Umbilical cord (tissue), 2 donors: ENCODE measurements around the gene TLE2.

DNA sequence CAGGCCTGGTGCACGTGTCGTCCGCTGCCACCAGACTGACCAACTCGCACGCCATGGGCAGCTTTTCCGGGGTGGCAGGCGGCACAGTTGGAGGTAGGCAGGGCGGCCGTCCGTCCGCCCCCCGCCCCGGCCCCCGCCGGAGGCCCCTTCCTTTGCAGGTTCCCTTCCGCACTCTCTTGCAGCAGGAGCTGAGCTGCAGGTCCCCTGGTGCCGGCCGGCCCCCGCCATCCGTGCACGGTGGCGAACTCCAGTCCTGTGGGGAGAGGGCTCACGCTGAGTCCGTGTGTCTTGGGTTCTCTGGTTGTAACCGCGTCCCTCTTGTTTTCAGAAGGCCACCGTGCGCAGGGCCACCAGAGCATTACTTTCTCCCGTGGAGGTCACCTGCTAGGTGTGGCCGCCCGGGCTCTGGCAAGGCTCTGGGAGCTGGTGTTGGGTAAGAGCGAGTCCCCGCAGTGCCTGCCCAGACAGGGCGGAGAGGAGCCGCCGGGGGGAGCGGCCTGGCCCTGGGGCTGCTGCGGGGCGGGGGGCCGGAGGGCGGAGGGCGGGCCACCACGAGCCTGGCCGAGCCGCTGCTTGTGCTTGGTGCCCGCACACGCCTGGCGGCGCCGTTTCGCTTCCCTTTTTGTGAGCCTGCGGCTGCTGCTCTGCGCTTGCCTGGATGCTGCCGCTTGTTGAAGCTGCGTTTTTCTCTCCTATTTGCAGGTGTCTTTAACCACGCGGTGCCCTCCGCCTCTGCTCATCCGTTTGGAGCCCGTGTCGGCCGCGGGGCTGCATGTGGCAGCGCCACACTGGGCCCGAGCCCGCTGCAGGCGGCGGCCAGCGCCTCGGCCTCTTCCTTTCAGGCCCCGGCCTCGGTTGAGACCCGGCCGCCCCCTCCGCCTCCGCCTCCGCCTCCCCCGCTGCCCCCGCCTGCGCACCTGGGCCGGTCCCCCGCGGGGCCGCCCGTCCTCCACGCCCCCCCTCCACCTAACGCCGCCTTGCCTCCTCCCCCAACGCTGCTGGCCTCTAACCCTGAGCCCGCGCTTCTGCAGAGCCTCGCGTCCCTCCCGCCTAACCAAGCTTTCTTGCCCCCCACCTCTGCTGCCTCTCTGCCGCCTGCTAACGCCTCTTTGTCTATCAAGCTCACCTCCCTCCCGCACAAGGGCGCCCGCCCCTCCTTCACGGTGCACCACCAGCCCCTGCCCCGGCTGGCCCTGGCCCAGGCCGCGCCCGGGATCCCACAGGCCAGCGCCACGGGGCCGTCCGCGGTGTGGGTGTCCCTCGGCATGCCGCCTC is 8.7 kb downstream of the PLEKHJ1 start:
- RAMPAGE, long total RNA: no peak

- RAMPAGE, long total RNA: no peak
These were observed 5.4 kb upstream of the AMH start for GRCh38 chr19:2243759-2244140.

- RAMPAGE, long total RNA: no peak
These were observed 5.1 kb downstream of the PEAK3 start for GRCh38 chr19:2276646-2277456.

DNA sequence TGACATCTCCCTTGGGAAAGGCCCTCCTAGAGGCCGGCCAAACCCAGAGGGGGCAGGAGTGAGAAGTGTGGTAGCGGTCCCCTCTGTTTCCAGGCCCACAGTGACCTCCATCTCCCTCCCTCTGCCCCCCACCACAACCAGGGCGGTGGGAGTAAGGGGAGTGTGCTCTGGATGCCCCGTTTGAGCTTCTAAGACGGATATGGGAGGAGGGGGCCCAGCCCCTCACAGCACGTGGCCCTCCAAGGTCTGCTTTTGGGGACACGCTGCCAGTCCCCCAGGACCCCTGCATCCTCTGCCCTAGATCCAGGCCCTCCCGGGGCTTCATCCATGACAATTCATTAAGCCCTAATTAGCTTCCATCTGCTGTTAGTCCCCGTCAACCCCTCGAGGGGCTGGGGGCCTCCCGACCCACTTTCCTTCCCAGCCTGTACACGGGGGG is 2.3 kb downstream of the LINGO3 start:
- RAMPAGE, long total RNA: no peak

- RAMPAGE, long total RNA: no peak
These were observed 3.8 kb downstream of the SPPL2B start for GRCh38 chr19:2332251-2332785.

- RAMPAGE, long total RNA: no peak
These were observed 33.1 kb downstream of the TIMM13 start for GRCh38 chr19:2394332-2394734.

DNA sequence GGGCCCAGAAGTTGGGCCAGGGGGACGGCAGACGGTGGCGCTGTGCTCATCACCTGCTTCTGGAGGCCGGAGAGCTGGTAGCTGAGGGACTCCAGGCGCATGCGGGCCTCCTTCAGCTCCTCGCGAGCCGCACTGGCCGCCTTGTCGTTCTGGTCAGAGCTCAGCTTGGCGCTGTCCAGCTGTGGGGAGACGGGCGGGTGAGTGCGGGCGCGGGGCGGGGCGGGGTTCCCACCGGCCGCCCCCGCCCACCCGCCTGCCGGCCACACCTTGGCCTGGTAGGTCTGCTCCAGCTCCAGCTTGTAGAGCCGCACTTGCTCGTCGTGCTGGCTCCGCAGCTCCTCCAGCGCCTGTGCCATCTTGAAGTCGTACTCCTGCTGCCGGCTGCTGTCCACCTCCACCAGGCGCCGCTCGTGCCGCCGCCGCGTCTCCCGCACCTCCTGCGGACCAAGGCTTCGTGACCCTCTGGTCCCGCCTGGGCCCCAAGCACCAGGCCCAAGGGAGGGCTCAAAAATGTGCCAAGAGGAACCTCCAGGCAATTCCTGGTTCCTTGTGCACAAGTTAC is 7.4 kb upstream of the TIMM13 start:
- RAMPAGE, long total RNA: no peak

DNA sequence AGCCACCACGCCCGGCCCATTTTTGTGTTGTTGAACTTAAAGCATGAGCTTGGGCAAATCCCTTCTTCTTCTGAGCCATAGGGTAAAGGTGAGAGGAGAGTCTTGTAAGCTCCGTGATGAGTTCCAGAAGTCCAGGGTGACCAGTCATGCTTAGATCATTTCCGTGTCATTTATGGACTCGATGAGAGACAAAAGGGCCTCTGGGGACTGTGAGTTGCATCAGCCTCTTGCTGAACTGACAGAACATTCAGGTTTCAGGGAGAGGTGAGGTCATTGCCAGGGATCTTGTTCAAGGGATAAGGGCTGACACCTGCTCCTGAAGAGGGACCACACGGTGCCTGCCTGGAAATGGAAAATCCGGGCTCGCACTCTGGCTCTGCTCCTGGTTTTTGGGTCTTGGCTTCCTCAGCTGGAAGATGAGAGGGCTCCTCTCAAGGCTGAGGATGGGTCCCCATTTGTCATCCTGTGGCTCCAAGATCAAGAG is 53.6 kb downstream of the GADD45B start:
- RAMPAGE, long total RNA: no peak

DNA sequence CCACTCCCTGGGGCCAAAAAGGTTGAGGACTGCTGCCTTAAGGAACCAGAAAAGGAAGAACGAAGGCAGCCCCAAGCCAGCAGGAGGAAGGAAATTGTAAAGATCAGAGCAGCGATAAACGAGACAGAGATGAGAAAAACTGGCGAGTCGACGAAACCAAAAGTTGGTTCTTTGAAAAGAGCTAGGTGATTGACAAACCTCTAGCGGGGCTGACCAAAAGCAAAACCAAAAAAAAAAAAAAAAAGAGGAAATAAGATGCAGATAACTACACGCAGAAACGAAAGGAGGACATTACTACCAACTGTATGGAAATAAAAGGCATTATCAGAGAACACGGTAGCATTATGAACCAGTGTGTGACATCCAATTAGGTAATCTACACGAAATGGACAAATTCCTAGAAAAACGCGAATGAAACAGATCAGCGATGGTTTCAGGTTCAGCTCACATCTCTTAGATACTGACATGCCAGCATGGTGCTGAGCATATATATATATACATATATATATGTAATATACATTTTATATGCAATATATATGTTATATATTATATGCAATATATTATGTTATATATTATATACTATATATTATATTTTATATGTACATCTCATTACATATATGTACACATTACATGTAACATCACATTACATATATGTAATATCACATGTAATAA is 77.1 kb downstream of the GADD45B start:
- RAMPAGE, long total RNA: no peak

DNA sequence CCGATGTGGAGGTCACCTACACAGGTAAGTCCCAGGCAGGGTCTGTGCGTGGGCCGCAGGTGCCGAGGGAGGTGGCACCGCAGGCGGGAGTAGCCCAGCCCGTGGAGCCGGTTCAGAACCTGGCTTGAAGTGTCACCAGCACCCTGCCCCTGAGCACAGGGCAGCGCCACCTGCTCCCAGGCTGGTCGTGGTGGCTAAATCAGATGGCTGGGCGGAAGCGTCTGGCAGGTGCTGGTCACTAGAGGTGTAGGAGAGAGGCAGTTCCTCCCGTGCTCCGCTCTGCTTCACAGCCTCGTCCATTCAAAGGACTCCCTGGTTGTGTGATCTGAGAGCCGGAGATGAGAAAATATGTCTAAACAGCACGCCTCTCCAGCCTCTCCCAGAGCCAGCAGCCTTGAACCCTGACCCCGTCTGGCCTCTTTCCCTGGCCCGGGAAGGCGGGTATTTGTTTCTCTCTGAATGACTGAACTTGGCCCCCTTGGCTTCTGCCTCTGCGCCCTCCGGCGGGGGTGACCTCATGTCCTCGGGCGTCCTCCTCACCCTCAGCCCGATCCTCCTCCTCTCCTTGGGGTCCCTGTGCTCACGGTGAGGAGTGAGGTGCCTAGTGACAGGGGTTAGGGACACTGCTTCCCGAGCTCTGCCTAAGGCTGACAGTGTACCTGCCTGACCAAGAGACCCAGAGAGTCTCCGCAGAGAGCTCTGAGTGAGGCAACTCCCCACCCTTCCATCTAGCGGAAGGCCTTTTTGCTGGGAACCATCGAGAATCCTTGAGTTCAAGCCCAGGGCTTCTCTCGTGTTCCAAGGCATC is 5.5 kb downstream of the THOP1 start:
- RAMPAGE, long total RNA: no peak

DNA sequence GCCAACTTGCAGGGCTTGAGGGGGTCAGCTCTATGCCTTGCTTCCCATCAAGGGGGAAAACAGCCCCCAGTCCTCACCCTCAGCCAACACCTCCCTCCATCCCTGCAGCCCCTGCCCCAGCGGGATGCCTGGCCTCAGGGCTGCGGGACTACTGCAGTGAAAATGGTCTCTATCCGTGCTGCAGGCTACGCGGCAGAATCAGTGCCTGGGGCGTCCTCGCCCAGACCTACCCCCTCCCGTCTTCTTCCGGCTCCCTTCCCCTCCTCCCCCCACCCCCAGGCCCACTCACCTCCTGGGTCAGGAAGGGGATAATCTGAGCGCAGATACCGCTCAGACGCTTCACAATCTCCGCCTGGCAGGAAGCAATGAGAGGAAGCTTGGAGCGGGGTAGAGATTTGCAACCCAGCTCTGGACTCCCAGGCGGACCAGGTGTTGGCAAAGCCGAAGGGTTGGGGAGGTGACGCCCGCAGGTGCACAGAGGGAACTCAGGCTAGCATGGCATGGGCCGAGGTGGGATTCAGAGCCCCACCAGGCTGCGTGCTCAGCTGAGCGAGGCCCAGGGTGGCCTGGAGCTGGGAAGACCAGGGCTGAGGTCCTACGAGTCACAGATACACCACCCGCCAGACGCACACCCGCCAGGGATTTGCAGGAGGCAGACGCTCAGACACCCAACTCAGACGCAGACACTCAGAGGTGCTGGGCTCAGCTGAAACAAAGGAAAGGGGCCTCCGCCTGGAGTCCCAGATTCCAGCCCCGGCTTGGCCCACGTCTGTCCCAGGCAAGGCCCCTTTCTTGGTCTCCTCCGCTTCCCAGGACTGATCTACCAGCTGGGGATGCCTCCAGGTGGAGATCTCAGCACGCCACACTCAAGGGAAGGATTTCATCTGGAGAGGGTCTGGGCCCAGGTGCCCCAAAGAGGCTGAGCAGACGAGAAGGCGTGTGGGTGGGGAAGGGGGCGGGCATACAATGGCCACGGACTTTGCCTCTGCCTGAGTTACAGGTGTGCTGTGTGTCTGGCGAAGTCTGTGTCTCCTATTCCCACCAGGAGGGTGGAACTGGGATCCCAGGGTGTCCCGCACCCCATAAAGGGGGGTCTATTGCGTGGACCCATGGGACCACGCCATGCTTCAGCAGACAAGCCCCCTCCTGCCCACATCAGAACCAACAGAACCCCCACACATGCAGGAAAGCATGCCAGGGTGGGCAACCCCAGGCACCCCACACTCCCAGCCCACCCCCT is 3.9 kb downstream of the TLE2 start:
- RAMPAGE, long total RNA: no peak

GRCh38 chr19:3028835-3029488 is at the start of gene TLE2:
TLE2 (minus strand) TSS chr19:3029280.
- RAMPAGE, long total RNA: no peak

DNA sequence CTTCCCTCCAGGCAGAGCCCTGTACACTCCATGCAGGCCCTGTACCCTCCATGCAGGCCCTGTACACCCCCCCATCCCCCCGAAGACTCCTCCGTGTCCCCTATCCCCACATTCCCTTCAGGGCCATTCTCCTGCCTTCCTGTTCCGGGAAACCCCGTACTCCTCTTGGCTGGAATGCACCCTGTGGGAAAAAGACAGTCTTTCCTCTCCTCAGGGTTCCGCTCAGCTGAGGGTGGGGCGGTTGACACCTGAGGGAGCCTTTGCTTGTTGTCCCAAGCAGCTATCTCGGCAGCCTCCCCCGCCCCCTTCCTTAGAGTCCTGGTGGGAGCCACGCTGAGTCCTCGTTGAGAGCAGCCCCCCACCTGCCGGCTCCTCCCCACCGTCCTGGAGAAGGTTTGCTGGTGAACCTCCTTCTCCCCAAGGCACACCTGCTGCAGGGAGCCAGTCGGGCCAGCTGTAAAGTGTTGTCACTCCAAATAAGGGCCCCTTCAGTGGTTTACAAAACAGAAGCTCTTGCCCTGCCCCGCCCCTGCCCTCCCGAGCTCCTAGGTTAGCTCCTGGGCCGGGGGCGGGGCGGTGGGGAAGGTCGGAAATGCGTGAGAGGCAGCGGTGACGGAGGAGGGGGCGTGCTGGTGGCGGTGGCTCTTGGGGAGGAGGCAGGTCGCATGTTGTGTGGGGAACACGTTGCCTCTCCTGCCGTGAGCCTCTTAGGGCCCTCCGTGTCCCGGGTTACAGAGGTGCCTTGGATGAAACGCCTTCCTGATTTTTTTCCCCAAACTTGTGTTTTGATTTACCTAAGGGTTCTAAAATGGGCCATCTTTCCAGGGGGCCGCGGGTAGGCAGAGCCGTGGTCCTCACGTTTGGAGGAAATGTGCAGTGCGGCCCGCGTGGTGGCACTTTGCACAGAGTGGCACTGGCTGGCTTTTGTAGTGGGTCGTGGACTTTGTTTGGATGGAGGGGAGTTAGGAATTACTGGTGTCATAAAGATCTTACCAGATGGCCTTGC is 1.6 kb downstream of the GNA11 start:
- RAMPAGE, long total RNA: no peak

DNA sequence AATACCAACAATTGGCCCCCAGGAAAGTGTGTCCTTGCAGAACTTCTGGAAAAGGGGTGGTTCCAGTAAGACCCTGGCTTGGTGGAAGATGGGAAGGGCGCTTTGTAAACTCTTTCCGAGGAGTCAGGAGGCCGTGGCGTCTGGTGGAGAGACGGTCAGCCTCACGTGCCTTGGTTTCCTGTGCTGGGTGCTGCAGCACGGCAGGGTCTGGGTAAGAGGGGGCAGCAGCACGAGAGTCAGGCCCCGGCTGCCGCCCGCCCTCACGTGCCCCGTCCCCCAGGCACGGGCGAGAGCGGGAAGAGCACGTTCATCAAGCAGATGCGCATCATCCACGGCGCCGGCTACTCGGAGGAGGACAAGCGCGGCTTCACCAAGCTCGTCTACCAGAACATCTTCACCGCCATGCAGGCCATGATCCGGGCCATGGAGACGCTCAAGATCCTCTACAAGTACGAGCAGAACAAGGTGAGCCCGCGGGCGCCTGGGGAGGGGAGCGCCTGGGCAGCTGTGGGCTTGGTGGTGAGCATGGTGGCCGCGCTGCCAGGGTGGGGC is 15.8 kb downstream of the GNA11 start:
- RAMPAGE, long total RNA: no peak

DNA sequence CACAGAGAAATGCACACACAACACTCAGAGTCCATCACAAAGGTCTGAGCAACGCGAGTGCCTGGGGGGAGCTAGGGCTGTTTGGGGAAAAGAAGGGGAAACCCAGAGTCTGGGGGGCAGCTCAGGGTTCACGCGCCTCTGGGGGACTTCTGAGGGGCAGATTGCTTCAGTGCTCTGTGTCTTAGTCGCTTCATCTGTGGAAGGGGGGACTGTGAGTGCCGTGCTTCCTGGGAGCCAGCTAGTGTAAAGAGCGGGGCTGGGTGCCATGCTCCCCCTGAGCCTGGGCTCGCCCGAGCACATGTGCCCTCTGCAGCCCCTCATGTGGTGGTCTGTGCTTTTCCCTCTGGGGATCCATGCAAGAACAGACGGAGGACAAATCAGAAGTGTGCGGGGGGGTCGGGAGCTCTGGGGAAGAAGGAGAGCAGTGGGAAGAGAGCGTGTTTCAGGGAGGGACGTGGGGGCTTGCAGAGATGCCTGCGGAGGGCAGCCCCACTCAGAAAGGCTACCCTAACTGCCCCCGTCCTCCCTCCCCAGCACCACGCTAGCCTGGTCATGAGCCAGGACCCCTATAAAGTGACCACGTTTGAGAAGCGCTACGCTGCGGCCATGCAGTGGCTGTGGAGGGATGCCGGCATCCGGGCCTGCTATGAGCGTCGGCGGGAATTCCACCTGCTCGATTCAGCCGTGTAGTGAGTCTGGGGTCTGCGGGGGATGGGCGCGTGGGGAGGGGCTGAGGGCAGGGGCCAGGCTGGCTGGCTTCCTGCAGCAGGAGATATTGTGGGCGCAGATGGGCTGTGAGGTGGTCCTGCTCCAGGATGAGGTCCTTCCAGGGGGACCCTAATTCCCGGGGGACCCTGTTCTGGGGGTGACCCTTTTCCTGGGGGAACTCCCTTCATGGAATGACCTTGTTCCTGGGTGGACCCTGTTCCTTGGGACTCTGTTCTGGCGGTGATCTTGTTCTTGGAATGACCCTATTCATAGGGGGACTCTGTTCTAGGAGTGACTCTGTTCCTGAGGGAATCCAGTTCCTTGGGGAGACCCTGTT is 14.1 kb downstream of the GNA15 start:
- RAMPAGE, long total RNA: no peak

DNA sequence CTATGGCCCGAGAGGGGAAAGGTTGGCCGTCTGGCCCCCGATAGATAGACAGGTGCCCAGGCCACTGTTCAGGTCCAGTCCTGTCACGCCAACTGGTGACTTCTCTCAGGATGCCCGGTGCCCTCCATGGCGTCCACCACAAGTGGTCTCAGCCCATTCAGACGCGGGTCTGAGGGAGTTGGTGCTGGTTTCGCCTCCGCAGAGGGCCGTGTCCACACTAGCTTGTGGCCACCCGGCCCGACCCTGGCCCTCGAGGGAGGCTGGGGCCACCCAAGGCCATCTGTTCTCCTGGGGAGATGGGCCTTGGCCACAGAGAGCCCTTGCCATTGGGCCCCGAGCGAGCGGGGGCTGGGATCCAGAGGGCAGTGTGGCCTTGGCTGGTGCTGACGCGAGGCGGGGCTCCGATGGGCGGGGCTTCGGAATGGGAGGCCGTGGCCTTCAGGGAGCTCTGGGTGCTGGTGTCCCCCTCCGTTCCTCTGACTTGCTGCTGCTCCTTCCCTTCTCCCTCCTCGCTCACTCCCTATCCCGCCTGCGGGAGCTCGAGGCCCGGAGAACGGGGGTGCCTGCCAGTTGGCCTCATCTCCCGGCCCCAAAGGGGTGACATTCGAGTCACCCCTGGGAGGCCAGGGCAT is 3.9 kb downstream of the NCLN start:
- RAMPAGE, long total RNA: no peak

DNA sequence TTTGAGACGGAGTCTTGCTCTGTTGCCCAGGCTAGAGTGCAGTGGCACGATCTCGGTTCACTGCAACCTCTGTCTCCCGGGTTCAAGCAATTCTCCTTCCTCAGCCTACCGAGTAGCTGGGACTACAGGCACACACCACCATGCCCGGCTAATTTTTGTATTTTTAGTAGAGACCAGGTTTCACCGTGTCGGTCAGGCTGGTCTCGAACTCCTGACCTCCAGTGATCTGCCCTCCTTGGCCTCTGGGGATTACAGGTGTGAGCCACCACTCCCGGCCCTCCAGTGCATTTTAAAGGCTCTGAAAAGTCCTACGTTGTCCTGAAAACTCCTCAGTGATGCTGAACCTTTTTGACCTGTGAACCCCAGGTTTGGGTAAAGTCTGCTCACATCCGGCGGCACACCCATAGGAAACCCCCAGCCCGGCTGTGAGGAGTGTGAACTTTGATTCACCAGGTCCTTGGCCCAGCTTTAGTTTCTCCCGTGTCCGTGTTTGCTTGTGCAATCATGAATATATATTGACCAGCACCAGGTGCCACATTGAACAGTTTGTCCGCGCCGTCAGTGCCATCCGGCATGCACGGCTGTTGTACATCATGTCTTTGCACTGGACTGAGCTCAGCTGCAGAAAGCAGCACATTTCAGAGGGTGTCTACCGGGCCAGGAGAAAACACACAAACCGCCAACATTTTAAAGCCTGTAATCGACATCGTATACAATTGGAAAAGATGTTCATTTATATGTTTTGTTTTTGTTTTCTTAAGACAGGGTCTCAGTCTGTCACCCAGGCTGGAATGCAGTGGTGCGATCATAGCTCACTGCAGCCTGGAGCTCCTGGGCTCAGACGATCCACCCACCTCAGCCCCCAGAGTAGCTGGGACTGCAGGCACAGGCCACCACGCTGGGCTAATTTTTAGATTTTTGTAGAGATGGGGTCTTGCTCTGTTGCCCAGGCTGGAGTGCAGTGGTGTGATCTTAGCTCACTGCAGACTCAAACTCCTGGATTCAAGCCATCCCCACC is 45.3 kb downstream of the NFIC start:
- RAMPAGE, long total RNA: no peak

DNA sequence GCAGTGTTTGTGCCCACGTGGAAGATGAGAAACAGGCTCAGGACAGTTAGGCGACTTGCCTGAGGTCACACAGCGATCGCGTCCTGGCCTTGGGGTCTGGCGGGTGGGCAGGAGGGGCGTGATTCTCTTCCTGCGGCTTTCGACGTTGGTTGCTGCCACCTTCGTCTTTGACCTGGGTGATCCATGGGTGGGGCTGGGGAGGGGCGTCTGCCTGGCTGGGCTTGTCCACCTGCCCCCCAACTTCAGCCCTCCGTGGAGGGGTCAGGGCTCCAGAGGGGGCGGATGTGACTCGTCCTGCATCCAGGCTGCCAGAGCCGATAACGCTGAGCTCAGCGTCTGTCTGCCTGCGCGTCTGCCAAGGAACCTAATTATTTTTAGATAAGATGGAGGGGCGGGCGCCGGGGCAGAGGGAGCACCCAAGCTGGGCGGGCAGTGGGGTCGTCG is 57.0 kb downstream of the SMIM24 start:
- RAMPAGE, long total RNA: no peak

DNA sequence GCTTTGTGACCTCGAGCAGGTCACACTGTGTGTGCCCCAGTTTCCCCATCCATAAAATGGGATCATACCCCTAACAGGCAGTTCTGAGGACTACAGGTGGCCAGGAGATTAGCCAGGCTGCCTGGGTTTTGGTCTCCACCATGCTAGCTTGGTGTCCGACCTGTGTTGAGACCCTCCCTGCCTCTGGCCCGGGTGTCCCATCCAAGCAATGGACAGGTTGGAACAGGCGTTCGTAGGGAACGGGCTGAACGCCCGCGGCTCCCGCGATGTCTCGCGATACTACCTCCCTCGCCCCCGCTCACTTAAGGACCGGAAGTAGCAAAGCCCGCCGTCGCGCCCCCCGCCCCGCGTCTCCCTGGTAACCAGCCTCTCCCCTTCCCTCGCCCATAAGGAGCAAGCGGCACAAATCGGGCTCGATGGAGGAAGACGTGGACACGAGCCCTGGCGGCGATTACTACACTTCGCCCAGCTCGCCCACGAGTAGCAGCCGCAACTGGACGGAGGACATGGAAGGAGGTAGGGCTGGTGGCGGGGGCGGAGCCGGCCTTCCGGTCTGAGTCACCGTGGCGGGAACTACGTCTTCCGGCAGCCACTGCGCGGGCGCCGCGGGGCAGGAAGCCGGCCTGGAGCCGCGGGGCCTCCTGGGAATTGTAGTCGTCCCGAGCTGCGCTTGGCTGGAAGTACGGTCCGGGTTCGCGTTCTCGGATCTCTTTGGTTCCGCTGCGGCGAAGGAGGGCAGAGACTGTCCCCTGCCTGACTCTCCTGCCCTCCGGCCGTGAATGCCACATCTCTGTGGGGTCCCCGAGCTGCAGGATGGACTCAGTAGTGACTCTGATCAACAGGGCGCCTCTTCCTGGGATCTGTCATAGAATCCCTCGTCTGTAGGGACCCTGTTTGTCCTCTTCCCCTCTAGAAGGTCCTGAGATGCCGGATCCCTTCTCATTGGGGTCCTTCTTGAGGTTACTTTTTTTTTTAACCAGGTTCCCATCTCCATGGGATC is 45.3 kb downstream of the SMIM24 start:
- RAMPAGE, long total RNA: no peak

DNA sequence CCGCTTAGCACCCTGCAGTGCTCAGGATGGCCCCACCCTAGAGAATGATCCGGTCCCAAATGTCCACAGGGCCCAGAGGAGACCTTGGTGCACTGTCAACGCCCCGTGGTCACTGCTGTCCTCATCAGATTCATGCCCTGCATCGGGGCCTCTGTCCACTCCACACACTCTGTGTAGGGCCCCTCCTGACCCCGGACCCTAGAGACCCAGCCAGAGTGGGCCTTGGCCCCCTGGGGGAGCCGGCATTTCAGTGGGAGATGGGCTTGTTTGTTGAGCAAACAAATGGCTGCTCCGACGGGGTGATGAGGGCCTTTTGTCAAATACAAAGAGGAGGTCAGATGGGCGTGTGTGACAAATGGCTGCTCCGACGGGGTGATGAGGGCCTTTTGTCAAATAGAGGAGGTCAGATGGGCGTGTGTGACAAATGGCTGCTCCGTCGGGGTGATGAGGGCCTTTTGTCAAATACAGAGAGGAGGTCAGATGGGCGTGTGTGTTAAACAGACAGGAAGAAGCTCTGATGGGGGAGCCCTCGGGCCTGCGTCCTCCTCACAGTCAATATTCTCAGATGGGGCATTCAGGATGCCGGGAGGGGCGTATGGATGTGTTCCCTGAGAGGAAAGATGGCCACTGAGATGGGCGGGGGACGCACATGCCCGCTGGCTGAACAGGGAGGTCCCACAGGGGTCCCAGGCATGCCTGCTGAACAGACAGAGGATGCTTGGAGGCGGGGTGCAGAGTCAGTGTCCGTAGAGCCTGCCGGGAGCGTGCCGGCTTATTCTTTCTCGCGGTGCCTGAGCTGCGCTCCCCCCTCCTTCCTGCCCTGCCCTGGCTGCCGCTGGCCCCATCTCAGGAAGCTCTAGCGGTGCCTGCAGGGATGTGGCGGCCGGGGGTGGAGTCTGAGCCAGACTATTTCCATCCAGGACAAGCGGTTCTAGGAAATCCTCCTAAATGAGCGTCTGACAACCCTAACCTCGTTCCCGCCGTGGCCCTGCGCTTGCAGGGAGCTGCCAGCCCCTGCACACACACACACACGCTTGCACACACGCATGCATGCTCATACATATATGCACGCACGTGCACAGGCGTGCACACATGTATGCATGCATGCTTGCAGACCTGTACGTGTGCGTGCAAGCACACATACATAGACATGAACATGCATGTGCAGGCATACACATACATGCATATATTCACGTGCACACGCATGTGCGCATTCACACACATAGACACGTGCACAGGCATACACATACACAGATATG is 36.1 kb downstream of the SMIM24 start:
- RAMPAGE, long total RNA: no peak